Upper lobe of left lung (tissue), 5 donors: ENCODE measurements around the genes OR4X1, FOLH1, OR5D3P, OR5D13, LRRC55, APLNR and UBE2L6.

GRCh38 chr11:48109354-48110079 is 107.1 kb upstream of the OR4B1 start:
- PRO-cap, 2 experiments: no peak in any of the 2 experiments
- RAMPAGE, long total RNA, 4 experiments: no peak in any of the 4 experiments

DNA sequence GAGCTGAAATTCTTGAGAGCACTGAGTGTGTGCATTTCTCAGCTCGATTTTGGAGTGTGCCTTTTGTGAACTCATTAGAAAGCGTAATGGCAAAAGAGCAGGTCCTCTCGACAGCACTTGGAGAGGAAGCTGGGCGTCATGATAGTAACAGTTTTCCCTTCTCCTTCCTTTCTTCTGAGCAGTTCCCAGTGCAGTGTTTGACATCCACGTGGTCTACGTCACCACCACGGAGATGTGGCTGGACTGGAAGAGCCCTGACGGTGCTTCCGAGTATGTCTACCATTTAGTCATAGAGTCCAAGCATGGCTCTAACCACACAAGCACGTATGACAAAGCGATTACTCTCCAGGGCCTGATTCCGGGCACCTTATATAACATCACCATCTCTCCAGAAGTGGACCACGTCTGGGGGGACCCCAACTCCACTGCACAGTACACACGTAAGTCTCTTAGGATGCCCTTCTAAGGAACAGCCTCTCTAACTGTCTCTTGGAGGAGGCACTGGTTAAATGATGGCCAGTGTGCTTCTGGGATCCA is 80.7 kb upstream of the OR4B1 start:
- PRO-cap, 2 experiments: no peak in any of the 2 experiments
- RAMPAGE, long total RNA, 4 experiments: no peak in any of the 4 experiments

DNA sequence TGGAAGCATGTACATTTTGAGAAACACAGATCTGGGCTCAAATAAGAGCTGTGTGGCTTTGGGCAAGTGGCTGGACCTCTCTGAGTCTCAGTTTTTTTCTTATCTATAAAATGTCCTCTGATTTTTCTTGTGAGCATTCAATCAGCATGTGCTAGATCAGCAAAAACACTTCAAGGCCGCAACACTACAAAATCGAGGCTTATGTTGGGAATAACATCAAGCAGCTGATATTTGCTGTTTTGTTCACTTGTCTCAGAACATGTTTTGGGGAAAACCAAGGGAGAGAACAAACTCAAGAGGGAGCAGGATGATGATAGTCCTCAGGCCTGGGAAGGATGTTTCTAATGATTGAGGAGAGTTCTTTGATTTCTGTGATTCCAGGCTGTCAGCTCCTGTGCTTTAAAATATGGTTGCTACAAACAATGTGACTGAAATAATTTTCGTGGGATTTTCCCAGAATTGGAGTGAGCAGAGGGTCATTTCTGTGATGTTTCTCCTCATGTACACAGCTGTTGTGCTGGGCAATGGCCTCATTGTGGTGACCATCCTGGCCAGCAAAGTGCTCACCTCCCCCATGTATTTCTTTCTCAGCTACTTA is at the start of gene OR4X1:
Gene OR4X1 (plus strand): TSS at position 407 of the 598 bp plus-strand sequence.
- PRO-cap, 2 experiments: no peak in any of the 2 experiments
- RAMPAGE, long total RNA, 4 experiments: no peak in any of the 4 experiments

DNA sequence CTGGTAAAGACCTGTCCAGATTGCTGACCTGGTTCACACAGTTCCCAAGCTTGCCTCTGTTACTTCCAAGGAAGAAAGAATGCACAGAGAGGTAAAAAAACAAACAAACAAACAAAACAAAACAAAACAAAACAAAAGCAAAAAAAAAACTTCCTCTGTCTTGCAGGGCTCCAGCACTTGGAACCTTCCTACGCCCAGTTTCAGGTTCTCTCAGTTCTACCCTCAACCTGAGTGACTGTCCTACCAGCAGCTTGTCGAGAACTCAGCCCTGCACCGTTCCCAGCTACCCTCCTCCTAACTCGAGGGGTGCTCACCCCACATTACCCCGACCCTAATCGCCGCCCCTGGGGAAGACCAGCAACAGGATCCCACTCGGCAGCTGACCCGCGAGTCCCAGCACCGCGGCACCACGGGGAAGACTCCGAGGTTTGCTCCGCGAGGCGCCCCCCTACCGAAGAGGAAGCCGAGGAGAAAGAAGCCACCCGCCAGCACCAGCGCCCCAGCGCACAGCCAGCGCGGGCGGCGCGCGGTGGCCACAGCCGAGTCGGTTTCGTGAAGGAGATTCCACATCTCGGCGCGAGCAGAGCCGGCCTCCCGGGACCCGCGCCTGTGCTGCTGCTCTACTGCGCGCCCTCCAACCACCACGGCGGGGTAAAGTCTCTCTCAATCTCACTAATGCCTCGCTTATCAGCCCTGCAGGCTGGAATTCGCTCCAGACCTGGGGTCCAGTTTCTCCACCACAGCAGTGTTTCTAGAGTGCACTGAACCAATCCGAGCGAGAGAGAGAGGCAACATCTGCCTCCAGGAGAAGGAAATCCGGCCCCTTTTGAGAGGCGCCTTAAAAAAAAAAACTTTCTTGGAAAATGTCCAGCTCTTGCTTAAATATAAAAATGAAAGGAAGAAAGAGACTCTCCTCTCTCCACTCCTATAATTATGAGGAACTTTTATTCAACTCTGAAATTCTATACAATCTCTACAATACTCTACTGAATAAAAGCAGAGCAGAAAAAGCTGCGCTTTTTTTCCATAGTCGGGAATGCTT is at the start of gene FOLH1:
Gene FOLH1 (minus strand): TSS at position 763 of the 1,042 bp plus-strand sequence.
- PRO-cap, 2 experiments: no peak in any of the 2 experiments
- RAMPAGE, long total RNA, 4 experiments: start-site peak on the minus strand in 1 of 4 experiments, centred at position 713 of the sequence, 7 reads per replicate

- PRO-cap, 2 experiments: no peak in any of the 2 experiments
- RAMPAGE, long total RNA, 4 experiments: no peak in any of the 4 experiments
Observed at GRCh38 chr11:55723363-55724015, at the start of gene OR5D3P. Gene OR5D3P, plus strand, starts transcription at chr11:55723776.

GRCh38 chr11:55773145-55773566 is at the start of gene OR5D13:
Gene OR5D13, plus strand, starts transcription at chr11:55773438.
- PRO-cap, 2 experiments: no peak in any of the 2 experiments
- RAMPAGE, long total RNA, 4 experiments: no peak in any of the 4 experiments

- PRO-cap, 2 experiments: no peak in any of the 2 experiments
- RAMPAGE, long total RNA, 4 experiments: no peak in any of the 4 experiments
Observed at GRCh38 chr11:57181637-57182104, at the start of gene LRRC55. Gene LRRC55, plus strand, starts transcription at chr11:57181953.

DNA sequence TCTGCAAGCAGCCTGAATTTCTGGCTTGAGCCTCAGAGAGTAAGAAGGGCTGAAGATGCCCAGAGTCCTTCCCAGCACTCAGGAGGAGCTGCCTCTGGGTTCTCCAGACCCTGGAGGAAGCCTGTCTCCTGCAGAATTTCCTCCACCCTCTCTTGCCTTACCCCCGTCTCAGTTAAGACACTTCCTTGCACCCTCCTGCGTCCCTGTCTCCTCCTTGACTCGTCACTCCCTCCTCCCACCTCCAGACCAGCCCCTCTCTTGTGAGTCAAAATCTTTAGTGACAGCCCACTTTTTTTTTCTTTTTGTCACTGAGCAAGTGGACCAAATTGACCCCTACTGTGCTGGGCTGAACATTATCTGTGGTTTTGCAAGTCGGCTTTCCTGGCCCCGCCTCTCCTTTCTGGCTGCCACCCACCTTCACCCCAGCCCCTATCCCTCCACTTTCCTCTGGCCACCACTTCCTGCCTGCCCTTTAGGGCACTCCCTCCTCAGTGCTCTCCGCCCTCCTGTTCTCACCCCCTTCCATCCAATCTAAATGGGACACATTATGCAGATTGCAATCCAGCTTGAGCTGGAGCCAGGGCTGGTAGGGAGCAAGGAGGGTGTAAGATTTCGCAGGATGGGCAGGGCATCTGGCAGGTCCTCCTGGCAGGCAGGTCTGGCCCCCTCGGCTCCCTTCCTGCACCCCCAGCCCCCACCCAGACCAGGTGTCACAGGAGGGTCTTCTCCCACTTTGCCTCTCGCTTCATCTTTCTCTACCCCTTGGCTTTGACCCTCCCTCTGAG is at the start of gene APLNR:
Gene APLNR (minus strand): TSS at position 179 of the 785 bp plus-strand sequence.
- PRO-cap, 2 experiments: peak in 1 of 2 experiments; most common minus-strand start position 154 of the sequence (in 1)
- RAMPAGE, long total RNA, 4 experiments: start-site peak on the minus strand in 2 of 4 experiments, centred at positions 138 to 154 of the sequence, 13 to 20 reads per replicate

- PRO-cap, 2 experiments: peak in 1 of 2 experiments; most common plus-strand start chr11:57277329 (in 1)
- RAMPAGE, long total RNA, 4 experiments: no peak in any of the 4 experiments
Observed at GRCh38 chr11:57277195-57277652, 40.2 kb upstream of the APLNR start.

- PRO-cap, 2 experiments: no peak in any of the 2 experiments
- RAMPAGE, long total RNA, 4 experiments: no peak in any of the 4 experiments
Observed at GRCh38 chr11:57307225-57307721, 17.5 kb downstream of the TNKS1BP1 start.

- PRO-cap, 2 experiments: peak in 2 of 2 experiments; most common plus-strand start chr11:57322679 (in 1); most common minus-strand start chr11:57322388 (in 1)
- RAMPAGE, long total RNA, 4 experiments: start-site peak on the minus strand in 3 of 4 experiments, at chr11:57322318-57322329 at its widest, 36 to 121 reads per replicate
Observed at GRCh38 chr11:57322142-57322944, 2.4 kb downstream of the TNKS1BP1 start.

DNA sequence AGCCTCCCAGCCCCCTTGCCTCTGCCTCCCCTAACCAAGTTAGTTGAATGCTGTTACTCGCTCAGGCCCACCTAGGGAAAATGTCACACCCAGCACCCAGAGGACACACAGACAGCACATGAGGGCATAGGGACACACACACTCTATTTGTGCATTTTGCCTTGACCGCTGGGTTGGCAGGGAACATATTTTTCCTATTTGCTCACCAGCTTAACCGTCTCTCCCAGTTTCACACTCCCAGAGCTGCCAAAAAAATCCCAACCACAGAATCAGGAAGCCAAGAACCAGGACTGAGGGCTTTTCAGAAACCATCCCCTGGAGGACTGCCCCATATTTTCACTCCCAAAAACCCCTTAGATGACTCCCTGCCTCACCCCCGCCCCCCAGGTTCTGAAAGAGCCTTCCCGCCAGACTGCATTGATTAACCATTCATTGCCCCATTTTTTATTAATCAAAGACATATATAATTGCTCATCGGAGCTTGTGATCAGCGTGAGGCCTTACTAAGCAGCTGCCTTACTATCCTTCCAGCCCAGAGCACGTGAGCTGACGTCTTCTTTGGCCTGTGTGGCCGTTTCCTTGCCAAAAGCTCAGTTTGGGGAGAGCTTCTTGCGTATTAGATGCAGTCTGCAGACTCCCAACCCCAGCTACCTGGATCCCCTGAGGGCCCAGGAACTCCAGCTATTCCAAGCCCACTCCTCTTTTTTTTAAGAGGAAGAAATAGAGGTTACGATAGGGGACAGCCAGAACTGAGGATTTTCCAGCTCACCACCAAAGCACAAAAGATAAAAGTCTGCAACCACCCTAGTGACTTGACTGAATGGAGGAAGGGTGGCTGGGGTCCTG is 639 bp upstream of the SLC43A3 start:
- PRO-cap, 2 experiments: peak in 2 of 2 experiments; most common minus-strand start position 120 of the sequence (in 1)
- RAMPAGE, long total RNA, 4 experiments: no peak in any of the 4 experiments

DNA sequence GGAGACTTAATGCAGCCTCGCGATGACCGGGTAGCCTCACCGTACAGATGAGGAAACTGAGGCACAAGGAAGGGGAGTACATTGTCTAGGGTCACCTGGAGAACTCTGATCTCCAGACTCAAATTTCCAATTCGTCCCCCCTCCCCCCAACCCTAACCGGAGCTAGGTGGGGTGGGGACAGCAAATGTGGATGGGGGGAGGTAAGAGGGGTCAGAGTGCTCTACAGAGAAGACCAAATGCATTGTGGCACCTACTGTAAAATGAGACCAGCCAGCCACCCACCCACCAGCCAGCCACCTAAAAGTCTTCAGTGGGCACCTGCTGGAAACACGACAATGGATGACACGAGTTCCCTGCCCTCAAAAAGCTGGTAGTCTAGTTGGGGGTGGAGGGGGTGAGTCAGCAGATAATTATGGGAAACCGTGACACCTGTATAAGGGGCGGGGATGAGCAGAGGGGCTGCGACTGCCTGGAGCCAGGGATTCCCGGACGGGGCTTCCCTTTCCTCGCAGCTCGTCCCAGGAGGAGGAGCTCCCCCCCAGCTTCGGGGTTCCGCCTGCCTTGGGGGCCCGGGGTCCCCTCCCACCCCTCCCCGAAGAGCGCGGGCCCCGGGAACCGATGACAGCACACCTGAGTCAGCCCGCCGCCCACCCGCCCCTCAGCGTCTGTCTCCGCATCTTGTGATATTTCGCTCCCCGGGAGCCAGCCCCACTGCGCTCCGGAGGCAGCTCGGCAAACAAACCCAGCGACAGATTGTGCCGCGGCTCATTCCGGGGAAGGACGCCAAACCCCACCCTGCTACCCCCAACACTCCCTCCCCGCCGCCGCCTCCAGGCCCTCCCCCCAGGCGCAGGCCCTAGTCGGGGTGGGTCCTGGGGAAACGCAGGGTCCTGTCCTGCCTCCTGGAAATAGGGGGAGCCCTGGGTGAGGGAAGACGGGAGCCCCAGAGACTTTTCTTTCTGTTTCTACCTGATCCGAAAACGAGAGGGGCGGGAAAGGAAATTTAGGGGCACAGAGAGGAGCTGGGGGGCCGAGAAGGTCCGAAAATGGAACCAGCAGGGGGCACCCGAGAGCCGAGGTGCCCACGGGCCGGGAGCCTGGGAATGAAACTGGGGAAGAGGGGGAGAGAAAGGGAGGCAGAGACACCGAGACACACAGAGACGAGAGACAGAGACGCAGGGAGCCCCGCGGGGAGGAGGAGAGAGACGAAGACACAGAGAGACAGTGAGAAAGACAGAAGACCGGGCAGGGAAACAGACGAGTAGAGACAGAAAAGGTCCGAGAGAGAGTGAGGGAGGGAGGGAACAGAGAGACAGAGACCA is 2.1 kb upstream of the RTN4RL2 start:
- PRO-cap, 2 experiments: no peak in any of the 2 experiments
- RAMPAGE, long total RNA, 4 experiments: no peak in any of the 4 experiments

GRCh38 chr11:57463159-57463915 is 3.0 kb downstream of the RTN4RL2 start:
- PRO-cap, 2 experiments: no peak in any of the 2 experiments
- RAMPAGE, long total RNA, 4 experiments: no peak in any of the 4 experiments

- PRO-cap, 2 experiments: no peak in any of the 2 experiments
- RAMPAGE, long total RNA, 4 experiments: no peak in any of the 4 experiments
Observed at GRCh38 chr11:57491515-57492159, 23.9 kb downstream of the SLC43A1 start.

- PRO-cap, 2 experiments: peak in 2 of 2 experiments; most common plus-strand start chr11:57567732 (in 1); most common minus-strand start chr11:57567670 (in 1)
- RAMPAGE, long total RNA, 4 experiments: start-site peak on the minus strand in 4 of 4 experiments, at chr11:57567620-57567673 at its widest, 238 to 1,443 reads per replicate
Observed at GRCh38 chr11:57567464-57568681, at the start of gene UBE2L6. Gene UBE2L6, minus strand, starts transcription at chr11:57567672.

DNA sequence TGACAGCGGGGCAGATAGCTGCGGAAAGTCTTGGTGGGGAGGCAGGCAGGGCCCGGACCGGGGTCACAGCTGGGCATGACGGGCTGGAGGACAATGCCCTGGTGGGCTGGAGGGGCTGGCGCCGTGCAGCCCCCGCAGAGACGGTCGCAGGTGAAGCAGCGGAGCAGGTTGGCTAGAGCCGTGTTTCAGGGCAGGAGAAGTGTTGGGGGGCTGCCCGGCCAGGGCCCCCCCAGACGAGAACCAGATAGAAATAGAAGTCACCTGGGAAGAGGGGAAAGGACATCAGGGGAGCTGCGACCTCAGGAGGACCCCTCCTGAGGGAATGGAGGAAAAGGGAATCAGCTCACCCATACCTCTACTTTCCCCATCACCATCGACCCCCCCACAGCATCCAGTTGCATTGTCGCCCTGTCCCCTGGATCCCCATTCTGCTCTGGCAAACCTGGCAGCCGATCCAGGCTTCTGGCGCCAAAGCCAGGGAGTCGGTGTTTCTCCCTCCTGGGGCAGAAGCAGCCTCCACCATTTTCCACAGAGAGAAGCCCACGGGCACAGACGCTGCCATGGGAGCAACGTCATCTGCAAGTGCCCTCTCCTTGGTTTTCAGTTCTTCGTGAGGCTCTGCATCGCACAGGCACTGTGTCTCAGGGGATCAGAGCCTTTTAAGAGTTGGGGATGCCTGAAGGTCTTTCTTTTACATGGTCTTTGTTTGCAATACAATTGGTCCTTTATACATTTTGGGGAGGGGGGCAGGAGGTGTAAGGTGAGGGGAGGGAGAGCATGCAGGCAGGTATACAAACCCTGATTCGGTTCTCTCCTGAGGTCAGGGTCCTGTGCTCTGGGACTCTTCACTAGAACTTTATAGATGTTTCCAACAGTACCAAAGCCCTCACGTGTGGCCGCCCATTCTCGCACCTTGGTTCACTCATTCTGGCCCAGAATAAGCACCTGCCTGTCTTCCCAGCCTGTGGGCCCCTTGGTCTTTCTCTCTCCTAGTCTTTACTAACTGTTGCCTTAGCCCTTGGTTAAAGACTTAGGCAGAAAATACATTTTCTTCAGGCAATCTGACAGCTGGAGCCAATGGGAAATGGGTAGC is 2.3 kb downstream of the YPEL4 start:
- PRO-cap, 2 experiments: no peak in any of the 2 experiments
- RAMPAGE, long total RNA, 4 experiments: no peak in any of the 4 experiments

DNA sequence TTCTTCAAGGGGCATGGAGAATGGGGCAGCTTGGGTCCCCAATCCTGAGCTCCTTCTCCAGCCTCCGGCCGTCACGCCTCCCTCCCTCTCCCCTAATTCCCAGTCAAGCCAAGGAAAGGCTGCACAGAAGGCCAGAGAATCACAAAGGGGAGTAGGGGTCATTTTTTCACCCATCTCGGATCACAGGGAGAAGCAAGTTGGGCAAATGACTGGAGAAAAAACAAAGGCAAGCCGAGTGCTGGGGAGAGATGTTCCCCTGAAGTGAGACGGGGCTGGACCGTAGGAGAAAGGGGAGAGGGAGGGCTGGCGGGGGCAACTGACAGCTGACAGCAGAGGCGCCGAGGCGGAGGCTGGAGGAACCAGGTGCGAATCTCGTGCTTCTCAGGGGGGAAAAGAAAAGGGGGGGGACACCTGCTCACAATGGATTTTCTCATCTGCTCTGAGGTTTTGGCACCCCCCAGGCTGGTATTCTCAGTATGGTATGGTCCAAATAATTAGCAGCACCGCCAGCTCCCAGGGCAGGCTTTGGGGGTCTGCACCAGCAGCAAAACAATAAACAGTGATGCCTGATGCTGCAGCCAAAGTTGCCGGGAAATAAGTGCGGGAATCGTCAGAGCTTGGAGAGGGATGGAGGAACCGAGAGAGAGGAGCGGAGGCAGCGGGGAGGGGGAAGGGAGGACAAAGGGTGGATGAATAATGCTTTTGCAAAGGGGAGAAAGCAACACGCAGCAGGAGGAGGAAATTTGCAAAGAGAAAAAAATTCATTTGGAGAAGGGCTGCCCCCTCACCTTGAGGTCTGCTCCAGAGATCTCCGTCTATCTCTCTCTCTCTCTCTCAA is 596 bp downstream of the YPEL4 start:
- PRO-cap, 2 experiments: no peak in any of the 2 experiments
- RAMPAGE, long total RNA, 4 experiments: no peak in any of the 4 experiments

- PRO-cap, 2 experiments: no peak in any of the 2 experiments
- RAMPAGE, long total RNA, 4 experiments: start-site peak on the minus strand in 1 of 4 experiments, at chr11:57704728-57705128 at its widest, 5 to 6 reads per replicate
Observed at GRCh38 chr11:57704241-57705349, 7.4 kb downstream of the MED19 start.

DNA sequence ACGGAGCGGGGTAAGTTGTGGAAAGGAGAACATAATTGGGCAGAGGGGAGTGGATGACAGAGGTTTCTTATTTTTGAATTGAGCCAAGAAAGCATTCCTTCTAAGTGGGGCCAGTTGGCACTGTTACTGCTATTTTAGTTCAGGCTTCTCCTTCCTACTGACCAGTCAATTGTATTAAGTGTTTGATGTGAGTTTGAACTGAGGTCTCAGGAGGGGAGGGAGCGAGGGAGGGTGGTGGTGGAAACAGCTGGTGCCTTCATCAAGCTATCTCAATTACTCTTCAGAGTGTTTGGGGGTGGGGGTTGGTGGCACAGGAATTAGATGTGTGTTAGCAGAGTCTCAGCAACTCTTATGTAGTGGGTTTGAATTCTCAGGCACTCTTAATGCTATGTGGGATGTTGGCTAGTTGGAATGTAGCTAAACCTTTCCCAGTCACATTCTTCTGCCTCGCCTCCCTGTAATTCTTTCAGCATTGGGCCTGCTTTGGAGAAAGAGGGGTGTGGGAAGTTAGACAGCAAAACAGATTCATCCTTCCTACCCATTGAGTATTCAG is 14.5 kb downstream of the CTNND1 start:
- PRO-cap, 2 experiments: no peak in any of the 2 experiments
- RAMPAGE, long total RNA, 4 experiments: no peak in any of the 4 experiments